ENCODE measurements around the gene USP14.

DNA sequence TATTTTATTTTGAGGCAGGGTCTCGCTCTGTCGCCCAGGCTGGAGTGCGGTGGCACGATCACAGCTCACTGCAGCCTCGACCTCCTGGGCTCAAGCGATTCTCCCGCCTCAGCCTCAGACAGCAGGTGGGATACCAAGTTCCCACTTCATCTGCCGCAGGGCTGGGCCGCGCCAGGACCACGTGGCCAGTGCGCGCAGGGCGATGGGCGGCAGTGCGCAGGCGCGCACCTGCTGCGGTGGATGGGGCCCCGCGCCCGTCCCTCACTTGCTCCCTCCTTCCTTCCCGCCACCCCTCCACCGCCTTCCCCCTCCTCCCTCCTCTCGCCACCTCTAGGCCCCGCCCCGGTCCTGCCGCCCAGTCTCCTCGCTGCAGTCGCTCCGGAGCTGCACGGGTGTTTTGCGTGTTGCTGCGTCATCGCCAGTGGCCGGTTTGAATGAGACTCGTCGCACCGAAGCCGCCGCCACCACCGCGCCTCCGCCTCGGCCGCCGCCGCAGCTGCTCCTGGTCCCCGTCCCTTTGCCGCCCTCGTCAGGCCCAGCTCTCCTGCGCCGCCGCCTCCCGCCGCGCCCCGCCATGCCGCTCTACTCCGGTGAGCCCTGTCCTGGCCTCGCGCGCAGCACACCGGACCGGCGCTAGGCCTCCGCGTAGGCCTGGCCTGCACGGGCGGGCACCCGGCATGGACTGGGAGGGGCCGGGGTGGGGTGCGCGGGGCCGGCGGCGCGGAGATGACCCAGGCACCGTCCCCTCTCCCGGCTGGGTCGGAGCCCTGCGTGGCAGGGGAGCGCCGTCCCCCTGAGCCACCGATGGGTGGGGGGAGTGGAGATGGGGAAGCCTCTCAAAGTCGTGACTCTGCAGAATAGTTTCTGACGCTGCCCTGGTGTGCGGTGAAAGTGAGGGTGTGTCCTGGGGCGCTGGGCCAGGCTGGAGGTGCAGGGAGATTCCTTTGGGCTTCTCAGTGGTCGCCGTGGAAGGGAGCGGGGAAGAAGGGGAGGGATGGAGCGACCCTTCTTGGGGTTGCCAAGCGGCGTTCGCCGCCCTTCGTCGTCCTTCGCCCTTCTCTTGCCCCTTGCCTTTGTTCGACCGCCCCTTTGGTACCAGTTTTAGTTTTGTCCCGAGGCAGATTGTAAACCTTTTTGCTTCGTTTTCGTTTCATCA lies at the start of gene USP14:
Gene USP14, plus strand, starts transcription at position 433 of the 1,156 bp plus-strand sequence.
- PRO-cap = bidirectional peak, plus-strand start at position 212 of the sequence, minus-strand start at position 152 of the sequence; bidirectional peak, plus-strand start at position 464 of the sequence, minus-strand start at position 790 of the sequence
- RAMPAGE, long total RNA = no peak

DNA sequence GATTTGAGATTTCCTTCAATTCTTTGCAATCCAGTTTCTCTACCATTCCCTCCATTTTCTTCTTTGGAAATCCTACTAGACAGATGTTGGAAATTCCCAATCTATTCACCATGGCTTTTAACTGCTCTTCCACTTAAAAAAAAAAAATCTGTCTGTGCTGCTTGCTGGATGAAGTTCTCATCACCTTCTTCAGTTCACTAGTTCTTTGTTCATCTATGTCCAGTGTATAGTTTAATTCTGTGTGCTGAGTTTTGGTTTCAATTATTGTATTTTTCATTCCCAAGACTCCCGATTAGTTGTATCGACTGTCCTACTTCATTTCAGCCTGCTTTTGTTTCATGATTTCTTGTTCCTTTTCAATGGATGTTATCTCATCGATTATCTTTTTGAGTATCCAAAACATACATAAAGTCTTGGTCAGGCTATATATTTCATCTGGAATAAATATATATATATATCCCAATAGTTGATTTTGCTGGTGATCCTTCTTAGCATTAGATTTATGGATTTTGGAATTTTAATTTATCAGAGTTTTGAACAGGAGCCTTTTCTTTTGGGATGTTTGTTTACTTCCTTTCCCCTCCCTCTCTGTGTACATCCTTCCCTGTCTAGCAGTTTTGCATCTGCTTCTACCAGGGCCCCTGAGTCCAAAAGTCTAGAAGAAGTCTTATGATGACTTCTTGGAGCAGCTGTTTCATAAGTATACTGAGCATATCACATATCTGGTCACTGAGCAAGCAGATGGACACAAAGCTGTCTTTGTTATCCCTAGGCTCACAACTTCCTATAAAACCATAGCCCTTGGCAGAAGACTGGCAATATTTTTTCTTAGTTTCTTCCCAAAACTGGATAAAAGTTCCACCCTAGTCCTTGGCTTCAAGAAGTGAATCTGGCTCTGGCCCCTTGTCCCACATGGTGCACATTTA lies 22.9 kb downstream of the THOC1 start:
- PRO-cap = no peak
- RAMPAGE, long total RNA = no peak

DNA sequence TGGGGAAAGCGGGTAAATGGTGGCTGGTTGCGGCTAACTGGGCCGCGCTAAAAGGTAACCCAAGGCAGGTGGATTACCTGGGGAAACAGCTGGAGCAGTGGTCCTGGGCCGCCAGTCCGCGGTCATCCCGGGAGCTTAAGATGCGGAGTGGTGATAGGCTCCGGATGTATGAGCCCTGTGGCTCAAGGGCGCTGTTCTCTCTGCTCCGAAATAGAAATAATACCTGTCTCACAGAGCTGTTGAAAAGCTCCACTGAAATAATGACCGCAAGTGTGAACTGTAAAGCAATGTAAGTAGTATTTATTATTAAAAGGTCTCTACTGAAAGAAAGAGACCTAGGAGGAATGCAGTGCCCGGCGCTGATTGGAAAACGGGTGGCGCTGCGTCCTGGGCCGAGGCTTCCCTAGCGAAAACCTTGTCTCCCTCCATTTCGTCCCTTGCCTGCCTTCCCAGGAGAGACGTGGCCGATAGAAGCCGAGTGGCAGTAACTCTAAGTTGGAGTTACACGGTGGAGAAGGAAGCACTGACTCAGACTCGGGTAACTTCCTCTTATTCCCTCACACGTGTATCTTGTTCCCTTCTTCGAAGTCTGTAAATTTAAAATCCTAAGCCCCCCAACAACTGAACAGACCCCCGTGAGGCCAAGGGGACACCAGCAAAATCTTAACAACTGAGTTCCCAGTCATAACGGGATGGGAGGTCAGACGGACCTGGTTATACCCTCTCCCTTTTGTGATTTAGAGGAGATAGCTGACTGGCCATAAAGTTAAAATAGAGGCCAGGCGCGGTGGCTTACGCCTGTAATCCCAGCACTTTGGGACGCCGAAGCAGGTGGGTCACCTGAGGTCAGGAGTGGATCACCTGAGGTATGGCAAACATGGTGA lies 731 bp upstream of the THOC1 start:
- PRO-cap = bidirectional peak, plus-strand start at position 114 of the sequence, minus-strand start at position 170 of the sequence; bidirectional peak, plus-strand start at position 487 of the sequence, minus-strand start at position 405 of the sequence
- RAMPAGE, long total RNA = no peak

- PRO-cap = no peak
- RAMPAGE, long total RNA = no peak
Observed at GRCh38 chr18:666327-667452, 9.2 kb downstream of the TYMS start.

GRCh38 chr18:668013-669366 lies 11.0 kb downstream of the TYMS start:
- PRO-cap = no peak
- RAMPAGE, long total RNA = no peak

GRCh38 chr18:808229-809008 lies 3.6 kb downstream of the YES1 start:
- PRO-cap = no peak
- RAMPAGE, long total RNA = no peak

DNA sequence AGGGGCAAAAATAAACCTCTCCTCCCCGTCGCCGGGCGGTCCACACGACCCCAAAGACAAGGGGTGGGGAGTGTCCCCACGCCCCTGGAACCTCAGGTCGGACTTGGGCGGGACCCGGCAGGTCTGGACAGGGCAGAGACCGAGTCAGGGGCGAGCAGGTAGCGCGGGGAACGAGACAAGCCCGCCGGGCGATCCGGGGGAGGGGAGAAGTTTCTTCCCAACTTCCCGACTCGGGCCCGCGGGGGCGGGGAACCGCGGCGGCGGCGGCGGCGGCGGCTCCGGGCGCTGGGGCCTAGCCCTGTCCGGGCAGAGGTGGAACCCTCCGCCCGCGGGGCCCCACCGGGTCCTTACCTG lies 302 bp downstream of the YES1 start:
- PRO-cap = bidirectional peak, plus-strand start at position 135 of the sequence, minus-strand start outside the sequence; bidirectional peak, plus-strand start at position 309 of the sequence, minus-strand start outside the sequence
- RAMPAGE, long total RNA = no peak

DNA sequence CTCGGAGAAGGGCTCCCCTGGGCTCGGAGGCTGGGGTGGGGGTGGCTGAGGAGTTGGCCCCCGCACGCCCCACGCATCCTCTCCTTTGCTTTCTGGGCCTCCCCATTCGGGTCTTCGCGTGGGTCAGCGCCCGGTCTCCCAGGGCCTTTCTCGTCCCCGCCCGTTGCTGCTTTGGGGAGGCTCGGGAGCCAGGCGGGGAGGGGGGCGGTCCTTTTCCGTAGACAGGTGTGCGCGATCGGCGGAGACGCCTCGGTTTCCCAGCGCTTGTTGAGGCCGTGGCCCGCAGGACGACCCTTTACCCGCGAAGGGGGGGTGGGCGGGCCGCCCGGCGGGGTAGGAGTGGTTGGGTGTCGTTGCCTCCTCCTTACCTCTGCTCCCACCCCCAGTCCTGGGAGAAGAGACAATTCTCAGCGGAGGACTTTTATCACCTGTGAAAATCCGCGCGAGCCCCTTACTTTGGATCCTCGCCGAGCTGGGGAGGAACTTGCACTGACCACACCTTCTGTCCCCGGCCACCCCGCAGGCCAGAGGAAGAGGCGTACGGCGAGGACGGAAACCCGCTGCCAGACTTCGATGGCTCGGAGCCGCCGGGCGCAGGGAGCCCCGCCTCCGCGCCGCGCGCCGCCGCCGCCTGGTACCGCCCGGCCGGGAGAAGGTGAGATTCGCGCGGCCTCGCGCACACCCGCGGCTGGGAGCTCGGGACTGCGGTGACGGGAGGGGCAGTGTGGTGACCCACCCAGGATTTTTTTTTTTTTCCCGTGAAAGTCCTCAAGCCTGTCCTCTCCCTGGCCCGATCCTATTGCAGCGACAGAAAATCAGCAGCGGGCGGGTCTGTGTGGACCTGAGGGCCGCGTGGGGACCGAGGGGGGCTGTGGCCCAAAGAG lies 2.7 kb downstream of the ADCYAP1 start:
- PRO-cap = no peak
- RAMPAGE, long total RNA = no peak

DNA sequence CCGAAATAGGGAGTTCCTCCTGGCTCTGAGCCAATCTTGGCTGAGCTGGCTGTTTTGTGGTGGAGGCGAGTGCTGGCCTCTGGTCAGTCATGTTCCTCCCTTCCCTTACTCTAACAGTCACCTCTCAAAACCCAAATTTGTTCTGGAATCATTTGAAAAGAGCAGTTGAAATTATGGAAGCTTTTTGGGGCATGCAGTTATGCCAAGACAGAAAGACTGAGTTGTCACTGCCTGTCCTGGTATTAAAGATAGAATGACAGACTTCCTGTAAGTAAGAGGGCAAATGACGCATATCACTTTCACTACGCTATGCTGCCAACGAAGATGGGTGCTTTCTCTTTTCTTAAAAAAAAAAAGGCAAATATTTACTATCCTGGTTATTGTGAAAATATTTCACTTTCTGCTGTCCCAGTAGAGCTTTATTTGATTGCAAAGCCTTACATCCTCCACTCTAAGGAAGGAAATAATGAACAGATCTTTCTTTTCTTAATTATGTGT lies 607.3 kb downstream of the ADCYAP1 start:
- PRO-cap = no peak
- RAMPAGE, long total RNA = no peak

DNA sequence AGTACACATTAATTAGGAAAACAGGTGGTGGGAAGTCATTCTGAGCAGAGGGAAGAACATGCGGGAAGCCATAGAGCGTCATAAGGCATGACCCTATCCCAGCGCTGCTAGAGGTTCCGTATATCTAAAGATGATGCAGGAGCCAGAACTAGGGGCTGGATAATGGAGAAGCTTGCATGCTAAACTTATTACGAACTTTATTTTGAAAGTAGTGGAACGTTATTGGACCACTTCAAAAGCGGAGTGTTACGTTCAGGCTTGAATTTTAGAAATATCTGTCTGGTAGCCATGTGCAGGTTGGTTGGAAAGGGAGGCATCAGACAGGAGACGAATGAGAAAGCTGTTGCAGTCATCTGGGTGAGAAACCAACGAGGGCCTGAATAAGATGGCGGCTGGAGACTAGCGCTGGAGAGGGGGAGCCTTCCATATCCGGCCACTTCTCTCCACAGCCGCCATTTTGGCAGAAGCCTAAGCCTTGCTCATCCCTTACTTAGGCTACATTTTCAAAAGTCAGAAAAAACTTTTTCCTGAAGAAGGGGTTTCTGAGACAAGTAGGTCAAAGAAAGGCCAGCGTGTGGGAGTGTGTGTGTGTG lies 220.8 kb downstream of the METTL4 start:
- PRO-cap = no peak
- RAMPAGE, long total RNA = no peak

DNA sequence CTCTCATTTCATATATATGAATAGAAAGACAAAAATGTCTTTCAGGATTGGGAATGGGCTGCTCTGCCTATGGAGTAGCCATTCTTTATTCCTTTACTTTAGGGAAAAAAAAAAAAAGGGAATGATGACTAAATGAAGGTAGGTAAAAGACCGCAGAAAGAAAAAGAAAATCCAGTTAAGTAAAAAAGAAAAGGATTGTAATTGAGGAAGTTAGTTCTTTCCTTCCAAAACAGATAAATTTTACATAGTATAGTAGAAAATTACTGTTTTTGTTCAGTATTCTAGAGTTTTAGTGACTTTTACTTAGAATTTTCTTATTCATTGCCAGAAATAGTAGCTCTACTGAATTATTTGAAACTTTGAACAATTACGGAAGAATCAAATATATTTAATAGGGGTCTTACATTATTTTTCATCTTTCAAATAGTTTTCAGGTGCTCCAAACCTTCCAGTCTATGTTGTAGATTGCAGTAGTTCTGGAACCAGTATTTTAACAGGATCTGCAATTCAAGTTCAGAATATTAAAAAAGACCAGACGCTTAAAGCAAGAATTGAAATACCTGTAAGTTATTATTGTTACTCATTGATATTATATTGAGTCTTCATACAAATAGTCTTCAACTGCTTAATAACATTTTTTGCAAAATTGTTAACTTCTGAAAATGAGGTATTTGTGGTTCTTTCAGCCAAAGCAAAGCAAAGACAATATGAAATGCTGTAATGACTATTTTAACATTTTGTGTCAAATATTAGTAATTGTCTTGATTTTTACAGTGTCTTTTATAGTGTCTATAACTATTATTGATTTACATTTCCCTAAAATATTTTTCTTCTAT lies 73.5 kb downstream of the SMCHD1 start:
- PRO-cap = no peak
- RAMPAGE, long total RNA = no peak

- PRO-cap = no peak
- RAMPAGE, long total RNA = no peak
Observed at GRCh38 chr18:2777635-2778255, 69.1 kb upstream of the EMILIN2 start.

DNA sequence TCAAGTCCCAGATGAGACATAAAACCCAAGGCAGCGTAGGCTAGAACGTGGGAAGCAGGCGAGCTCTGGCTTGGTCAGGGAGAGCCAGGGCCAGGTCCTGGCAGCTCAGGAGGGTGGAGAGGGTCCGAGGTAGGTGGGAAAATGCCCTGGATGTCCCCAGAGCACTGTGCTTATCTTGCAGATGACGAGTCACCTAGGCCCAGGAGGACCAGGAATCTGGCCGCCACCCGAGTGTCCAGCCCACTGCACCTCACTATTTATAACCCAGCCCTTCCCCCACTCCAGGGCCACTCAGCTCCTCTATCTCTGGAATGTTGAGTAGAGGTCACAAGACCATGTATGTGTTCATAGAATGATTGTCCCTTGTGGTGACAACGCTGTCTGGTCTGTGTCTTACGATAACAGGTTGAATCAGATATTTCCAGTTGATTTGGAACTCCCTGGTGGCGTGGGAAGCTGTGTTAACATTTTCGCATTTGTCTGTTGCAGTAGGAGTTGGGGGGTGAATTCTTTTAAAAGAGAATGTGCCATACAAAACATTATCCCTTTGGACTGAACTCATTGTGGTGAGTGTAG lies 47.4 kb downstream of the EMILIN2 start:
- PRO-cap = no peak
- RAMPAGE, long total RNA = no peak

DNA sequence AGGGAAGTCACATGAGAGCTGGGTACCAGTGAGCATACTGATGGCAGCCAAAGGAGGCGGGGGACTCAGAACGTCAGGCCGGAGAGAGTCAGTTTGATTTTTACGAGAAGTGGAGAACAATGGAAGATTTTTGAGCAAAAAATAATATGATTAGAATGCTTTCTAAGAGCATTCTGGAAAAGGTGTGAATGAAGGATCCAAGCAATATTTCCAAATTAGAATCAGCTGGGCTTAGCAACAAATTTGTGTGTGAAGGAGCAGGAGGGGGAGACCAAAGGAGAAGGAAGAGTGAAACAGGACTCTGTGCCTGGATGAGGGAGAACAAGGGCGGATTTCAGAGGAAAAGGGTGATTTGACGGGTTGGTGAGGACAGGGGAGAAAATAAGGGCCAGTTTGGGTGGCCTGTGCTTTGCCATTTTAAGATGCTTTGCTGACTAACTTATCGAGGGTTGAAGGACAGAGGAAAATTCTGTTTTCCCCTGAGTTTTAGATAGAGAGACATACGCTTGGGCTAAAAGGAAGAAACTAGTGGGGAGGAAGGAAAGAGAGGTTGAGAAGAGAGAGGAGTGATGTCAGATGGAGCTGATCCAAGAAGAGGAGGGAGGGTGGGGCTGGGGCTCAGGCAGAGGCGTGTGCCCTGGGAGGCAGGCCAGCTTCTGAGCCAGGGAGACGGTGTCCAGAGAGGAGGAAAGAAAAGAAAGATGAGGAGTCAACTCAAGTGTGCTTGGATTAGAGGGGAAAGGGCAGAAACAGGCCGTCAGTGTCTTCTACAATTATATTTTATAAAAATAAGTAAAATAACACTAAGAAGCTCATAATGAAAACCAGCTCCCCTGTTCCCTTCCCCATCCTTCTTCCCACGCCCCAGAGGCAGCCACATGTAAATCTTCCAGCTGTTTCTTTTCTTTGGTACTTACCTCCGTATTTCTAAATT lies 56.0 kb downstream of the EMILIN2 start:
- PRO-cap = no peak
- RAMPAGE, long total RNA = no peak

DNA sequence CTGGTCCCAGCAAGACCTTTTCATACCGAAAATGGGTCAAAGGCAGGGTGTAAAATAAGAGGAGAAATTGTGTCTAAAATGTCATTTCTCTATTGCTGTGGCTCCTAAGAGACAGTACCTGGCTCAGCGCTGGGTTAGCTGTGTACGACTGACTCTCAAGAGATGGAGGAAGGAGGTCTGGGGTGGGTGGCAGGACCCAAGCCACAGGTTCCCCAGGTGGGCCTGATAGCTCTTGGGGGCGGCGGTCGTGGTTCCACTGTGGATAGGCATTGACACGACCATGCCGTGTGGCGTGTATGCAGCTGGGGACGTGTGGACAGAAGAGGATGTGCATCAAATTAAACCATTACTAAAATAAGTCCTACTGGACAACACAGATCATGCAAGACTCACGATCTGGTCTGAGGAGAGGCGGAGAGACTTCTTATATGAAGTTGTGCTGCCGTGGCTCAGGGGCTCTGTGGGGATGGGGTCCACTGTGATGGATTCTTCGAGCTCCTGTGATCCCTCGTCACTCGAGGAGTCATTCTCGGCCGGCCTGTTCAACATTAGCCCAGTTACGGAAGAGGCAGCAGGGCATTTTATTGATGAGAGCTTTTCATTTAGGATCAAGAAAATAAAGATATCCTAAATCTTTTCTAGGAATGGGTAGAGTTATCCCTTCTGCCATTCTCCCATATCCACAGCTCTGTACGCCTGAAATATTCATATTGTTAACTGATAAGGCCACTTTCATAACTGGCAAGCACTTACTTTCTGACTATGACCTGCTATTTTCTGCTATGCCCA lies 78.2 kb downstream of the EMILIN2 start:
- PRO-cap = no peak
- RAMPAGE, long total RNA = no peak

DNA sequence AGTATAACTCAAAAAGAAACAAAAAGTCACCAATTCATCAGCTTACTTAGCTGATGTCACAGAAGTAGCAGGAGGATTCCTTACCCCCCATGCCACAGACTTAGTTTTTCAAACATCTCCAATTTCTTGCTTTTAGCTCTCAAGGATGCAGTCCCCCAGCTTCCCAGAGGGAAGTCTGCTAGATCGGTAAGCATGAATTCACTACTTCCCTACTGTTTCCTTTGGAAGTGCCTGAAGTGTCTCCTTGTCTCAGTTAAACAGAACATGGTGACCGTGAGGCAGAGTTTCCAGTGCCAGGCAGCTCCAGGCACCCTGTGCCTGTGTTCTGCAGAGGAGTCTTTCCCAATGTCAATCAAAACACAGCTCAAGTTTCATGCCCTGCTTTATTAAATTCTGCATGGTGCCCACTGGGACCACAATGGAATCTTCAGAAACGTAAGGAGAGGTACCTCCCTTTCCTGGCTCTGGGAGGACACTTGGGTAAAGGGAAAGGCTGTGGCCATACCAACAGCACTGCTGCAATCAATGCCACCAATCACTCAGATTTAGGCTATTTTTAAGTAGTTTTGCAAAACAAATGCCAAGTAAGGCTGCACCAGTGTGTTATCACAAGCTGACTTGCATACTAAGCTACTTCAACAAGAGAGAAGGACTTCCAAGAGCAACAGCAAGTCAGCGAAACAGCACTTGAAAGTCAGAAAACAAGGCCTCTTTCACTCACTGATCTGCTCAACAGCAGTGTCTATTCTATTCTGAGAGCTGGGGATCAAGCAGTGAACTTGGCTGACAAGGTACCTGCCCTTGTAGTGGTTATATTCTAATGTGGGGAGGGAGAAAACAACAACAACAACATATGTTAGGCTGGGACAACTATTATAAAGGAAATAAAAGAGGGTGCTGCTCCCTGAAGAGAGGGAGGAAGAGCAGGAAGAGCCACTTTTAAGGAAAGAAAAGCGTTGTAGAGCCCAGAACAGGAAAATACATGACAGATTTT lies 15.0 kb downstream of the LPIN2 start:
- PRO-cap = no peak
- RAMPAGE, long total RNA = no peak

DNA sequence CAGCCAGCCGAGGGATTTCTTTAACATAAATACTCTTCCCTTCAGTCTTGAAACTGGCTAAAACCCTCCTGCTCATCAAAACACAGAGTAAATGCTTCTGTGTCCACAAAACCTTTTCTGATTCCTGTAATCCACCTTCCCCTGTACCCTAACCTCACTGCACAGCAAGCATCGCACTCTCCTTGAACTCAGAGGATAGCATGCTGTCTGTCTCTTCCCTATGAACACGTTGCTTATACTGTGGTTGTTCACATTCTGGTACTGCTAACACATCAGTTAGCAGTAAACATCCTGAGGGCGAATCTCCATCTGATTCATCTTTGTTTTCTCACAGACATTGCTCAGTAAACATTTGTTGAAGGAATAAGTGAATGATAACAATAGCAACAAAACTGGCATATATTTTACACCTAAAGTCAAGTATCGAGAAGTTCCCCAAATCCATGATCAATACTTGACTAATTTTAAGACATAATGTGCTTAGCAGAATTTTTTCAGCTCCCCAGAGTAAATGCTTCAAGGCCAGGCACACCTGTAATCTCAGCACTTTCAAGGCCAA lies 45.5 kb upstream of the LPIN2 start:
- PRO-cap = no peak
- RAMPAGE, long total RNA = no peak

- PRO-cap = no peak
- RAMPAGE, long total RNA = no peak
Observed at GRCh38 chr18:3060410-3061102, 47.6 kb upstream of the LPIN2 start.

DNA sequence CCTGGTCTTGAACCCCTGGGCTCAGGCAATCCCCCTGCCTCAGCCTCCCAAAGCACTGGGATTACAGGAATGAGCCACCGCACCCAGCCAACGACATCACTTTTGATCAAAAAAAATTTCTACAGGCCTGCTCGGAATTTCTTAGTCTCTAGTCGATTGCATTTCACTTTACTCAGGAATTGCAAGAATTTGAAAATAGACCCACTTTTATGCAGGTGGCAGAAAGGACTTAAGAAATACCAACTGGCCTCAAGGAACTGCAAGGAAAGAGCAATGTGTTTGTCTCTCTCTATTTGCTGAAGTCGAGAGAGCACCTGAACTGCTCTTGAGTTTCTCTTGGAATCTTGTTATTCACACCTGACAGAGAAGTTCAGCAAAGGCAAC lies 101.2 kb downstream of the MYOM1 start:
- PRO-cap = no peak
- RAMPAGE, long total RNA = no peak

DNA sequence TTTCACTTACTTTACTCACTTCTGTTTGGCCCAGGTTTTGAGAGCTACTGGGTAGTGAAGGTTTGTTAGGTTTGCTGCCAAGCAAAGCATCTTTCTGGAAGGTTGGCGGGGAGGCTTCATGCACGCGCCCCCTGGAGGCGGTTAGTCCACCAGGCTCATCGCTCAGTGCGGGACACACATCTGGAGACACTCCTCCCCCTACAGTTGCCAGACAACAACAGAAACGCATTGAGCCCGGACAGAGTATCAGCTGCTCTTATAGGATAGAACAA lies 90.5 kb downstream of the MYOM1 start:
- PRO-cap = unidirectional peak, plus-strand start at position 210 of the sequence
- RAMPAGE, long total RNA = no peak

Measured in GM23338 (cell line).